Pericardium fibroblast (primary cell): ENCODE results near the gene MSI2.

GRCh38 chr17:57255915-57256260, 435 bp upstream of the MSI2 start:
- RAMPAGE, long total RNA = no peak

- RAMPAGE, long total RNA = start-site peak on the plus strand at chr17:57256501-57256797, 26 and 9 reads in 2 replicates
Measured at GRCh38 chr17:57256261-57257207, at the start of gene MSI2. Gene MSI2, plus strand, starts transcription at chr17:57256523.

GRCh38 chr17:57357769-57358534, 101.6 kb downstream of the MSI2 start:
- RAMPAGE, long total RNA = no peak

DNA sequence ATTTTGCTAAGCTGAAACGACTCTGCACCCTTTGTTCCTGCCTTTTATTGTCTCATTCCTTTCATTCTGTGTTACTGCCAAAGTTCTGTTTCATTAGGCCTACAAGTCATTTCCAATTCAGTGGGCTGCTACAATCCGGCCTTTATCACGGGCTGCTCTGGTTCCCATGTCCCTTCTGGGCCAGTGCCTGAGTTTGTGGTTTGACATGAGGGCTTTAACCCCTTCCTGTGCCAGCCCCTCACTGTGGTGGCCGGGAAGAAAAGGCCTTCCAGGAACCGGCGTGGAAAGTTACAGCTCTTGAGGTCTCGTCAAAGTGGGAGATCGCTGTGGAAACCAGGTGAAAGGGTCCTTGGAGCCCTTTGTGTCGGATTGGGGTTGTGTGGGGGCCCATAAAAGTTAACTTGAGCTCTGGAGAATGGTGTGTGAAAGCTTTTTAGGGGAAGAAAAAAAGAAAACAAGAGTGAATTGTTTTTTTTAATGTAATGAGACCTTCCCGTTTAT, 150.4 kb downstream of the MSI2 start:
- RAMPAGE, long total RNA = no peak

- RAMPAGE, long total RNA = no peak
Measured at GRCh38 chr17:57410139-57410548, 153.8 kb downstream of the MSI2 start.

GRCh38 chr17:57413489-57414317, 157.4 kb downstream of the MSI2 start:
- RAMPAGE, long total RNA = no peak

GRCh38 chr17:57521644-57522305, 223.3 kb downstream of the CCDC182 start:
- RAMPAGE, long total RNA = no peak

GRCh38 chr17:57603431-57603966, 141.6 kb downstream of the CCDC182 start:
- RAMPAGE, long total RNA = no peak

DNA sequence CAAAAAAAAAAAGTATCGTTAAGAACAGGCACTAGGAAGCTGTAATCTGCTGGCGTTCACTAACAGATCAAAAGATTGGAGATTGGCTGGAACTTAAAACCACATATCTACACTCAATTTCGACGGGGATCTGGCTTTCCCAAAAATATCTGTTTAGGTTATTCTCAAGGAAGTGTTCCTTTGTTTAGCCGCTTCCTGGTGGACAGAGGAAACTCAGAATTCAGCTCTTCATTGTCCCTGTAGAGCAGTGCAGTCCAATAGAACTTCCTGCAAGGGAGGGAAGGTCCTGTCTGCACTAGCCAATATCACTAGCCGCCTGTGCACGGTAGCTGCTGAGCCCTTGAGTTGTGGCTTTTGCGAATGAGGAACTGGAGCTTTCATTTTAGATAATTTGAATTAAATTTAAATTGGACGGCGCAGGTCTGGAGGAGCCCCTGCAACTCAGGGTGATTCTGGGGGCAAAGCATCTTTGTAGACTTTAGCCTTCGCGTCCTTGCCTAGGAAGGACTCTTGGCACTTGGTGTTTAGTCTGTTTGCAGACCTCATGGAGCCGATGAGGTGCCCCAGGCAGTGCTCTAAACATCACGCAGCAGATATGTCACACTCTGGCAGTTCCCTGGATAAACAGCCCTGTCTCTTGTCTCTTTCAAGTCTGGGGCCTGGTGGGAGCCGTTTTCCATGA, 122.3 kb downstream of the CCDC182 start:
- RAMPAGE, long total RNA = no peak

DNA sequence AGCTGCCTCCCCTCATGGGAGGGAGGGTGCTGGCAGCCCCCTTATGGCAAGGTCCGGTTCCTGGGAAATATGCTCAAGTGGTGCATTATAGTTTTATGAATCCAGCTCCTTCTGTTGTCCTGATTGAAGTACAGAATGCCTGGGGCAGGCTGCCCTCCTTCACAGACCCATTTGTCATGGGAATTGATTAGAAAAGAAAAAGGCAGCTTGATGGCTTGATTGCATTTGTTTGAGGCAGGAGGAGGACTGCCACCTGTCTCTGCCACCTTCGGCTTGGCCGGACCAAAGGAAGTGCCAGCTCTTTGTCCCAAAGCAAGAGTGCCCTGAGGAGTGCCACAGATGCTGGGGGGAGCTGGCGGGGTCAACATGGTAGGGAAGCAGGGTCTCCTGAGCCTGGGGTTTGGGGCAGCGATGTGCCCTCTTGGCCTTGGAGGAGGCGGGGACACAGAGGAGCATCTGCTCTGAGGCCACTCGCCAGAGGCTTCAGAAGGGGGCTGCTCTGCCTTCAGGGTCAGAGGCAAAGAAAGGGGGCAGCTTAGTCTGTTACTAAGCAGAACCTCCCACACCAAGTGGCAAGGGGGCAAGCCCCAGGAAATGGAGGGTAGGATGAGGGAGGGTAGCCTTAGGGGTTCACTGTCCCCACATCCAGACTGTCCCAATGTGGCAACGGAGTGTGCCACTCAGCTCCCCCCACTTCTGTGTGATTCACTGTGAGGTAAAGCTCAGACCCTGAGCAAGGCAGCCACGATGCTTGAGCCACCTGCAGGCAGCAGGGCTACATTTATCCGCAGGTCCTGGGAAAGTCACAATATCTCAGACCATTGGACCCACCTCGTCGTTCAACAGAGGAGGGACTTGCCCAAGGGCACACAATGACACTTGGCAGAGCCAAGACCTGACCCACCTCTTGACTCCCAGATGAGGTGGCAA, 18.3 kb downstream of the CCDC182 start:
- RAMPAGE, long total RNA = no peak

DNA sequence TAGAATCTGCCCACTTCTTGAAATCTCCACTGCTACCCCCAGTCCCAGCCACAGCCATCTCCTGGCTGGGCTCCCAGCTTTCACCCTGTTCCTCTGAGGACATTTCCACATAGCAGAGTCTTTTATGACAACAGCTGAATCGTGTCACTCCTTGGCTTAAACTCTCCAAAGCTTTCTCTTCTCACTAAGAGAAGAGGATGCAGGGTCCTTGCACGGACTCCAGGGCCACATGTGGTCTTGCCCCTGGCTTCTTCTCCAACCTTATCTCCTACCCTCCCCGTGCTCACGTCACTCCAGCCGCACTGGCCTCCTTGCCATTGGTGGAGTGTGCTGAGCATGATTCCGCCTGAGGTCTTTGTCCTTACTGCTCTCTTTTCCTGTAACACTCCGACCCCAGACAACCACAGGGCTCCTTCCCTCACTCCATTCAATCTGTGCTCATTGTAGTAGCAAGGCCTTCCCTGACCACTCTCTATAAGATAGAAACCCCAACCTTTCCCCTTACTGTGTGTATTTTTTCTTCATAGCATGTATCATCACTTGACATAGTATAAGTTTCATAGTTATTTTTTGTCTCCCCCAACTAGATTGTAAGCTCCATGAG, 40.0 kb upstream of the CCDC182 start:
- RAMPAGE, long total RNA = no peak

DNA sequence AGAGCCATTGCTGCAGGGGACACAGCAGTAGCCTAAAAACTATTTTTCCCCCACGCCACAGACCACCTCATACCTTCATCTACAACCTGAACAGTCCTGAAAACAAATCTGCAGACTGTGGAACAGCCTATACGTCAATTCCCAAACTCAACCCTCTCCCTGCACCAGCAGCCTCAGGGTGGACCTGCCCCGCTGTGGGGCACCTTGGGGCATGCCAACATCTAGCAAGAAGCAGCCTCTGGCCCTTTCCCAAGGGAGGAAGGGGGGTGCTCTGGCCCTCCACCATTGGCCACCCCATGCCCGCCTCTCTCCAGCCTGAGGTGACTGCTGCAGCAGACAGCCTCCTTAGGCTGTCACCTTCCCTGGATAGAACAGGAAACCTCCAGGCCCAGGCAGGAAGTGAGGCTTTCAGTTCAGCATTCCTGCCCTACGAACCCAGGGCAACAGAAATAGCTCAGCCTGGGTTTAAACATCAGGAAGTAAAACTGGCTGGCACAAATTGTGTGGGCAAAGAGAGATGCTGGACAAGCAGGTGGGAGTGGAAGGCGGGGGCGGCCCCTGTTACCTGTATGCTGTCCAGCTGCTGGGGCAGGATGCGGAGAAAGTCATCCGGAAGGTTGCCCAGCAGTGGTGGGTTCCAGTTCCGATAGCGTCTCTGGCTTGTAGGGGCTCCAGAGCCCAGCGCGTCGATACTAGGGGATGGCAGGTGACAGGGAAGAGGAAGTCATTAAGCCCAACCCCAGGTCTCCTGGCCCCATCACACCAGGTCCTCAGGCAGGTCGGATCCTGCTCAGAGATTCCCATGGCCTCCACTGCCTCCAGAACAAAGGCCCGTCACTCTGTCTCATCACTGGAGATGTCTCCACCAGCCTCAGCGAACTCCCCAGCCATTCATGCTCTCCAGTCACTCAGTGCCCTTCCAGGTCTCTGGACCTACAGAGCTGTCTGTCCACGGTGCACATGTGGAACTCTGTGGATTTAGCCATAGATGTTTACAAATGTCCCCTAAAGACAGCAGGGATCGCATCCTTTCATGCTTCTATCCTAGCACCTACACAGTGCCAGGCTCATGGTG, 23.5 kb upstream of the MRPS23 start:
- RAMPAGE, long total RNA = no peak

GRCh38 chr17:57876224-57876732, 26.4 kb upstream of the MRPS23 start:
- RAMPAGE, long total RNA = no peak

GRCh38 chr17:57895038-57896165, 45.6 kb upstream of the MRPS23 start:
- RAMPAGE, long total RNA = no peak

- RAMPAGE, long total RNA = no peak
Measured at GRCh38 chr17:57915155-57916048, 39.8 kb downstream of the CUEDC1 start.

- RAMPAGE, long total RNA = no peak
Measured at GRCh38 chr17:57920849-57921883, 34.0 kb downstream of the CUEDC1 start.

GRCh38 chr17:57946107-57946476, 9.1 kb downstream of the CUEDC1 start:
- RAMPAGE, long total RNA = no peak

DNA sequence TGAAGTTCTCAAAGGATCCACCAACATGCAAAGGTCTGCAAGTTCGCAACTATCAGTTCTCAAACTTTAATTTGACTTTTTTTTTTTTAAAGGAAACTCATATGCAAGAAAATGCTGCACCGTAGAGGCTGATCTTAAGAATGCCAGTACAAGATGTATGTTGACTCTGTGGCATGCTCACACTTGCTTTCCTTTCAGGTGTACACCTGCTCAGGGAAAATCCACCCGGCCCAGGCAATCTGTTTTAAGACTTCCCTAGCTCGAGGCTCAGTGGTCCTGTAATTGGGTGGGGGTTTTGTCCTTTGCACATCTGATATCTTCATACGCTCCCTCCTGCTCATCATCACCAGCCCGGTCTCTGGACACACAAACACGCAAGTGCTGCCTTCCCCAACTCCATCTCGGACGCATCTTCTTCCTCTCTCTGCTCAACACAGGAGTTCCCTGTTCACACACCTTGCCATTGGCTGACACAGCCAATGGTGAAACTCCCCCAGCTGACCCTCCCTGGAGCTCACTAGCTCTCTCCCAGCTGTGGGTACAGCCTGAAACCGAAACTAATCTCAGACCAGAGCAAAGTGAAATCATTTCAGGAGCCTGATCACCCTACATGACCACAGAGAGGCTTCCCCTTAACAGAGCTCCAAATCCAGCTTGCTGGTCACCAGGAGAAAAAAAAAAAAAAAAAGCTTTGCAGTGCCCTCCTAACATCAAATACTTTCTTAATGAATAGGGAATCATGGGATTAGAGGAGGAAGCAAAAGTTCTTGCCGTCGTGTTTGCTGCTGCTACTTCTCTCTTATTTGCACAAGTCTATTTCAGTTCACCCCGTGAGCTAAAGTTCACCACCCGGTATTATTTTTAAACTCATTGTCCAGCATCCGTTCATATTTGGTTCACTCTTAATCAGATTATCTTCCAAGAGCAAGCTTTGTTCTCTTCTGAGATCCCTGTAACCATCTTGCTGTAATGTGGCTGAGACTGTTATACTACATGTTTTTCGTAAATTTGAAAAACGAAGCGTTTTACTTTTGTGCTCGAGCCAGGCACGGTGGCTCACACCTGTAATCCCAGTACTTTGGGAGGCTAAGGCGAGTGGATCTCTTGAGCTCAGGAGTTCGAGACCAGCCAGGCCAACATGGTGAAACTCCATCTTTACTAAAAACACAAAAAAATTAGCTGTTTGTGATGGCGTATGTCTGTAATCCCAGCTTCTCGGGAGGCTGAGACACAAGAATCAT, 8.3 kb downstream of the CUEDC1 start:
- RAMPAGE, long total RNA = no peak

DNA sequence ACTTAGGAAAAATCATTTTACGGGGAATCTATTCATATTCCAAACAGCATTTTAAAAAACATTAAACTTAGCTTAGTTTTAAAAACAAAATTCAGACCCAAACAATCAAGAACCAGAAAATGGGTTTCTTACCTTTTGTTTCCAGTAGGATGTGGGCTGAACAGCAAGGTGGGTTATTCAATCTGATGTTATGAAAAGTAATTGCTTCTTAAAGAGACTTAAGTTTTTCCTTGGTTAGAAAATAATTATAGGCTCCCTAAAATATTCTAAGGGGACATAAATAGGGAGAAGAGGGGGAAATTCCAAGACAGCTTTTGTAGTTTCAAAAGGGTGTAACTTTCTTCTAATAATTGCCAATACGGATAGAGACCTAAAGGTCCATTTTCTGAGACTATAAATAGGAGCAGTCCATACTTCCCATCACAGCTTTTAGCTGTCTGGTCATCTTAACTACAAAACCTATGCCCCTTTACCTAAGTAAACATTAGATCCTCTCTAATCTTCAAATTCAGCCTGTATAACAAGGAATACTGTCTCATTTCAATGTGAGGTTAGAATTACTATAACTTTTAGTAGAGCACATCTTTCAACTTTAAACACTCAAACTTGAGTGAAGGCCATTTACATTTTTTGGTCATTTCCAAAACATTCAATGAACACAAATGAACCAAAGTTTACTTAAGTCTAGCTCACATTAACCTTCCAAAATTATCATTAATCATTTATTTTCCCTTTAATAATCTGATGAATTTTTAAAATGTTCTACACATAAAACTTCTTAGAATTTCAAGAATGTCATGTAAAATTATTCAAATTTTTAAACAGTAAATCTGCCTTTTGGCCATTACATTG, 5.5 kb downstream of the SRSF1 start:
- RAMPAGE, long total RNA = no peak

DNA sequence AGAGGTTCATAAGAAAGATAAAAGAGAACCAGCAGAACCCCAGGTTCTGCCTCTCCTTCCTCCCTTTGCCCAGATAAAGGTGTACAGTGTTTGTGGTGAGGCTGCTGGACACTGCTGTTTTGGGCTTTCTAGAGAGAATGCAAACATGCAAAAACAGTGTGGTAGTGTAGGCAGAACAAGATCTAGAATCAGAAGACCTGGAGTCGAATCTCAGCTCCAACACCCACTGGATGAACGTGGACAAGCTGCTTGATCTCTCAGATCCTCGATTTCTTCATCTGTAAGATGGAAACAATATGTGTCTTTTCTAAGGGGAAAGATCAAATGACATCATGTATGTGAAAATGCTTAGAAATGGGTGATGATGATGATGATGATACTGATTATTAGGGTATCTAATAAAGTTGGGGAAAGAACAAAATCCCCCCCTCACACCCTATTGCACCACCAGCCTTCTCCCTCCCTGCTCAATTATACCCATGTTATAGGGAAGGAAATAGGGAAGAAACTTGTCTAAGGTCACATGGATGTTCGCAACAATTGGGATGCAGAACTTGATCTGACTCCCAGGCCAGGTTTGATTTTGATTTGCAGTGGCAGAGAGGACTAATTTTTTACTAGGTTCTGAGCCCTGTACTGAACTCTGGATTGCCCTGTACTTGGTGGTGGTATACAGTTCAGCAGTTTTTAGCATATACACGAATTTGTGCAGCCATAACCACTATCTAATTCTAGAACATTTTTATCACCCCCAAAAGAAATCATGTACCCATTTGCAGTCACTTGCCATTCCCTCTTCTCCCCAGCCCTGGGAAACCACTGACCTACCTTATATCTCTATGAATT, 11.0 kb downstream of the DYNLL2 start:
- RAMPAGE, long total RNA = no peak